ENCODE measurements around the genes MYL9, TLDC2 and RBL1.

- PRO-cap = unidirectional peak, minus-strand start at chr20:36541031; bidirectional peak, plus-strand start at chr20:36541501, minus-strand start at chr20:36541365
Measured at GRCh38 chr20:36540847-36541650, at the start of gene MYL9. MYL9 (plus strand) TSS chr20:36541519.

GRCh38 chr20:36550764-36551625 is 9.7 kb downstream of the MYL9 start:
- PRO-cap = no peak

- PRO-cap = bidirectional peak, plus-strand start at chr20:36574244, minus-strand start at chr20:36574080; bidirectional peak, plus-strand start at chr20:36574520, minus-strand start at chr20:36574418
Measured at GRCh38 chr20:36574186-36574456, 724 bp downstream of the TGIF2 start.

GRCh38 chr20:36578271-36579023 is 5.0 kb downstream of the TGIF2 start:
- PRO-cap = no peak

- PRO-cap = bidirectional peak, plus-strand start at chr20:36645581, minus-strand start at chr20:36645582
Measured at GRCh38 chr20:36645448-36645730, 607 bp downstream of the SLA2 start.

GRCh38 chr20:36676756-36677092 is 30.7 kb upstream of the SLA2 start:
- PRO-cap = no peak

GRCh38 chr20:36744718-36745298 is 1.1 kb downstream of the NDRG3 start:
- PRO-cap = no peak

GRCh38 chr20:36865204-36865663 is 1.9 kb upstream of the SOGA1 start:
- PRO-cap = no peak

DNA sequence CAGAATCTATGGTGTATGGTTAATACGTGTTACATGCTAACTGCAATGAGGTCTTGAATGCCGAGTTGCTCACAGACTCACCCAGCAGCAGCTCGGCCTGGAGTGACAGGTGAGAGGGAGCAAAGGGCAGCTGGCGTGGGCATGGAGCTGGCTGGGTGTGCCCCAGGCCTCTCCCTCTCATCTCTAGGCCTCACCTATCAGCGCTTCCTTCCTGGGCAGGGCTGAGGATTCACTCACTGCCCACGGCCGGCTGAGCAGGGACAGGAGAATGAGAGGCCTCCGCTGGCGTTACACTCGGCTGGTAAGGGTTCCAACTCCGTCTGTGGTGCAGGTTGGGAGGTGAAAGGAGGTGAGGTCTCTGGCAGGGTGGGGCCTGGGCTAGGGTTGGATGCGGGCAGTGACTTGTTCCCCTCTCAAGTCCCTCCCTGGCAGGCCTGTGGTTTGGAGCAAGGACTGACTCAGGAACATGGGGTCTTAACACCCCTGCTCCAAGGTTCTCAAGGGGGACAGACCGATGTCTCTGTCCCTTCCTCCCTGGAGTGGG is at the start of gene TLDC2:
Gene TLDC2, plus strand, starts transcription at position 232 of the 544 bp plus-strand sequence.
- PRO-cap = no peak

DNA sequence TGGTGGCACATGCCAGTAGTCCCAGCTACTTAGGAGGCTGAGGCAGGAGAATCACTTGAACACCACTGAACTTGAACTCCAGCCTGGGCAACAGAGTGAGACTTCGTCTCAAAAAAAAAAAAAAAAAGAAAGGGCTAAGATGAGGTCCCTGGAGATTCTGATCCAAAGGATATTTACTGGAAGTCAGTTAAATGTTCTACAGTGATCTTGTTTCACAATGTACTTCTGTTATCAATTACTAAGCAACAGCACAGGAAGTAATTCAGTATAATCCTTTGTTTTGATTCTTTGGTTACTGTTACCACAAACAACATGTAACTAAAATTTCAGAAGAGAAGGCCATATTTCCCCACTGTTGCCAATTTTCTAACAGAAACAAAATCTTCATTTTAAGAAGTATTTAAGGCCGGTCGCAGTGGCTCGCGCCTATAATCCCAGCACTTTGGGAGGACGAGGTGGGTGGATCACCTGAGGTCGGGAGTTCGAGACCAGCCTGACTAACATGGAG is 7.2 kb downstream of the SAMHD1 start:
- PRO-cap = bidirectional peak, plus-strand start at position 329 of the sequence, minus-strand start at position 67 of the sequence

DNA sequence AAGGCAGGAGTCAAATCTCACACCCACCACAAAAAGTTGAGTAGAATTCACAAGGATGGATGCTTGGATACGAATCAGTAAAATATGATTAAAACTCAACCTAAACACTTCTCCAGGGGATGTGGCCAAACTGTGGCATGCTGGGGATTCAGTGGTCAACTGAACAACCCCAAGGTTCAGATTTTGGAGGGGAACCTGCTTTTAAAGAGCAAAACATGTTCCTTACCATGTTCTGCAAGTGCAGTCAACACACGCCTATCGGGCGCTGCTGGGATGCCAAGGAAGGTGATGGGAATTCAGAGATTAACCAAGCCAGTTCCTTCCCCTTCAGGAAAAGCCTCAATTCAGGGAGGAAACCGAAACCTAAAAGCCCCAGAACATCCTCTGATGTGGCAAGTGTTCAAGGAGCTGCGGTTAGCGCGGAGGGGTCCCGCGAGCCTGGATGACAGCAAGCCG is 956 bp downstream of the SAMHD1 start:
- PRO-cap = bidirectional peak, plus-strand start at position 179 of the sequence, minus-strand start outside the sequence; bidirectional peak, plus-strand start at position 395 of the sequence, minus-strand start at position 346 of the sequence

DNA sequence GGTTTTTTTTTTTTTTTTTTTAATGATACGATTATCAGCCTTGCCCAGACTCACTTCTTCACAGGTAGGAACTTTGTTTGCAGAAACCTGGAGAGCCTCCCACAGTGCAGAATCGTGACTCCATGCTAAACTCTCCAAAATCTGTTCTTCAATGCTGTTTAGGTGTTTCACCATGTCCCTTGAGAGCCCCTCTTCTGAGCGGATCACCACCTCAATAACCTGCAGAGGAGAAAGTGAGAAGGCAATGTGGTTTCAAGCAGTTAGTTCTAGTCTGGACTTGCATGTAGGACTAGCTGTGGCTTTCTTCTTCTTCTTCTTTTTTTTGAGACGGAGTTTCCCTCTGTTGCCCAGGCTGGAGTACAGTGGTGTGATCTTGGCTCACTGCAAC is 51.8 kb downstream of the RBL1 start:
- PRO-cap = unidirectional peak, minus-strand start at position 216 of the sequence

DNA sequence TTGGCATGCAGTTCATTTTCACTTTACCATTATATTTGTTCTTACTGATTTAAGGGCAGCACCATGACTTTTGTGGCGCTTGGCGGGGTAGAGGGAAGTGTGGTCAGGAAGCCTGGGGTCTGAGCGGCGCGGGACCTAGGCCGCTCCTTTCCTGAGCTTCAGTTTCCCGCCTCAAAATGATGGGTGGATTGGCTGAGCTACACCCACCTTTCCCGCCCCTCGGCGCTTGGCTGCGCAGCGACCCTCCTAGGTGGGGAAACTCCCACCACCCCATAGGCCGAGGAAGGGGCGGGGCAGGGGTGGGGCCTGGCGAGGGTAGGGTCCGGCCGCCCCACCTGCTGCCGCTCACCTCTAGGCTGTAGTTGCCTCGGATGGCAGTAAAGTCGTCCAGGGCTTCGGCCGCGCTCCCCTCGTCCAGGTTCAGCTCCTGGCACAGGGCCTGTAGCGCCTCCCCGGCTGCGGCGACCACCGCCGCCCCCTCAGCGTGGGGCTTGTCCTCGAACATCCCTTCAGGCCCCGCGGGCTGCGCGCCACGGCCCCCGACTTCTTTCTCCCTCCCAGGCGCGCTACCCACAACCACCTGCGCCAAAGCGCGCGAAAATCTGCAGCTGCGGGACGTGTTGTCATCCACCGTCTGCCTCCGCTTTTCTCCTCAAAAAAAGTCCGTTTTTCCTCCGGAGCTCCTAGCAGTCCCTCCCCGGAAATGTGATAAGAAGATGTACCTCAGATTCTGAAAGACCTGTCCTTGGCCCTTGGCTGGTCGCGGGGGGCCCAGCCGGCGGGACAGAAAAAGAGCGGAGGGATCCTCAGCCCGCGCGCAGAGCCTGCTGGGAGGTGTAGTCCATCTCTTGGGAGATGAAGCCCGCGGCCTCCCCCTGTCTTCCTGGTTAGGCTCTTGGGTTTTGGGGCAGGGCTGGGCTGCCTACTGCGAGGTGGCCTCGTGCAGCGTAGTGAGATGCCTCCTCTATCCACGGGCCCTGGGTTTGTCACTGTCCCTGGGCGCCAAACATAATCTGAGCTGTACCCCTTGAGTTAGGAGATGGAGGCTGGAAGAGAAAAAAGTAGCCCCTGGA is at the start of gene RBL1:
Gene RBL1, minus strand, starts transcription at position 574 of the 1,073 bp plus-strand sequence.
- PRO-cap = bidirectional peak, plus-strand start at position 898 of the sequence, minus-strand start at position 568 of the sequence

DNA sequence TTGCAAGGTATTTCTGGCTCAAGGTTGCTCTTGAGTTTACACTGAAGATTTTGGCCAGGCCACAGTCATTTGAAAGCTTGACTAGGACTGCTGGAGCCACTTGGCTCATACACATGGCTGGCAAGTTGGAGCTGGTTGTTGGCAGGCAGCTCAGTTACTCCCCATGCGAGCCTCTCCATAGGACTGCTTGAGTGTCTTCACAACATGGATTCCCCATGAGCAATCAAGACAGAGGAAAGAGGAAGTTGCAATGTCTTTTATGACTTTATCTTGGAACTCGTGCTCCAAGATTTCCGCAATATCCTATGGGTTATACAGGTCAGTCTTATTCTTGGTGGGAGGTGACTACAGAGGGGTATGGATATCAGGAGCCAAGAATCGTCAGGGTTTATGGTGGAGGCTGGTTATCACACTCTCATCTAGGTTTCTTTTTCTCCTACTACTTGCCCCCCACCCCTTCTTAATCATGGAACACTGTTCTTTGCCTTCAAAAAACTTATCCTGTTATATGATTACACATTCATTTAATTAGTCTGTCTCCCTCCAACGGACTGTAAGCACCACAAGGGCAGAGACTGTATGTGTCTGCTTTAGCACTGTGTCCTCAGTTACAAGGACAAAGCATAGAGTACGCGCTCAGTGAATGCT is 1.2 kb upstream of the MANBAL start:
- PRO-cap = no peak

- PRO-cap = no peak
Measured at GRCh38 chr20:37343408-37344093, 2.4 kb upstream of the SRC start.

GRCh38 chr20:37411525-37411884 is 65.6 kb downstream of the SRC start:
- PRO-cap = no peak

DNA sequence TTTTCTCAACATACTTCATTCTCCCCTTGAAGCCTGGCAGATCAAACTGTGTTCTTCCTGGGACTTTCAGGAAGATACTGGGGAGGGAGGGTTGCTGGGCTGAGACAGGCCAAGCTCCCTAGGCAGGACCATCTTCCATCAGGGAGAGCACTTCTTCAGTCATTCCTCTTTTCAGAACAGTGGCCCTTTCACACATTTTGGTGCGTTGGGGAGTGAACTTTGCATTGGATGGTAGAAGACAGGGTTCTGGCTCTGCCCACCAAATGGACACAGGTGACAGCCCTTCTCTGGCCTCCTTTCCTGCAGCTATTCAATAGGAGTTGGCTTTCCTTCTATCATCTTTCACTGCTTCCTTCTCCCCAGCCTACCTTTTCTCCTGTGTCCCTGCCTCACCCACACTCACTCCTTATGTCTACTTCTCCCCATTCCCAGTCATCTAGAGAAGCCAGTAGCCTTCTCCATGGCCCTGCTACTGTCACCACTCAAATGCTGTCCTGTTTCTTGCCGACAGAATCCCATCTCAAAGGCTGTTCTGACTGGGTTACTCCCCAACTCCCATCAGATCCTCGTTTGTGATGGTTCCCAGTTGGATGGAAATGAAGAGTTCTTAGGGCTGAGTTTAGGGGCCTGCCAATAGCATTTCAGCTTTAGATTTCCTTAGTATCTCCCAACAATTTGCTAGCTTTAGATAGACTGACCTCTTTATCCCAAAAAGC is 6.6 kb upstream of the NNAT start:
- PRO-cap = no peak

DNA sequence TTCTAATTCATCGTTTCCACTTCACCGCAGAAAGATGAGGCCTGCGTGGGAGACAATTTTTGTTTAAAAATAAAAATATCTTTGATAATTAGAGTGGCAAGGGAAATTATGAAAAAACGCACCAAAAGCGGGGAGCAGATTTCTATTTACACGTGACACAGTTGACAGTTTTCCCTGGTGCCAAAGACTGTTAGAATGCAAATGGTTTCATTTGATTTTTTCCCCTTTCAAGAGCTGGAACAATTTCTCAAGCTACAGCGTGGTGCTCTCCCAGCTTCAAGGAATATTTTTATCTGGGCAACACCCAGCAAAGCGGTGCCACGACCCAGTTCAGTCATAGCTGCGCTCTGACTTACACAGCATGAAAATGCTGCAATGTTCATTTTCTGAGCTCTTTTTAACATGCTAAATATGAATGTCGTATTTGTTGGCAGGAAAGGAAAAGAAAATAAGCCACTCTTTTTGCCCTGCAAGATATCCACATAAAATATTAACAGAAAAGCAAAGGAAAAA is 47.3 kb downstream of the TTI1 start:
- PRO-cap = no peak

DNA sequence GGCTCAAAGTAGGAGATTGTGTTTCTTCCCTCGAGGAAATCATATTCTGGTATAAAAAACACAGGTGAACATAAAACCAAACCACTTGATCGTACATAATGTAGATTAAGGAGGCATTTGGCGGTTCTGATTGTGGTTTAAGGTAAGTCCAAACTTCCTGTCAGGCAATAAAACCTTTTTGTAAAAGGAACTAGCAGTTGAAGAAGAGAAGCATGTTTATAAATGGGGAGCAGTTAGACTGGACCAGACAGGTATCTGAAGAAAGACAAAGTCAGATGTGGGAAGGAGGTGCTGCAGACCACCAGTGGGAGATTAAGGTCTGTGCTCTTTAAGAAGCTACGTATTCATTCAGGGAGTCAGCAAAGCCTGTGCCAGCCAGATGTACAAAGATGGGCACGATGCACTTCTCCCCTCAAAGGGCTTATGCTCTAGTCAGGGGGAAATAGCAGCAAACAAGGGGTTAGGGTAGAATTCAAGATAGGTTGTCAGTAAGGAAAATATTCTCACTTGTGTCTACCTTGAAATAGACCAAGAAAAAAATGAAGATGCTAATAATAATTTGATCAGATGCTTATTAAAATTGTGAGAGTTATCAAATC is 35.8 kb downstream of the RPRD1B start:
- PRO-cap = no peak

GRCh38 chr20:38074904-38075646 is 41.5 kb downstream of the RPRD1B start:
- PRO-cap = no peak

Measured in colic lymph node (tissue), 1 donor.